ENCODE measurements around a stretch of chr6.

DNA sequence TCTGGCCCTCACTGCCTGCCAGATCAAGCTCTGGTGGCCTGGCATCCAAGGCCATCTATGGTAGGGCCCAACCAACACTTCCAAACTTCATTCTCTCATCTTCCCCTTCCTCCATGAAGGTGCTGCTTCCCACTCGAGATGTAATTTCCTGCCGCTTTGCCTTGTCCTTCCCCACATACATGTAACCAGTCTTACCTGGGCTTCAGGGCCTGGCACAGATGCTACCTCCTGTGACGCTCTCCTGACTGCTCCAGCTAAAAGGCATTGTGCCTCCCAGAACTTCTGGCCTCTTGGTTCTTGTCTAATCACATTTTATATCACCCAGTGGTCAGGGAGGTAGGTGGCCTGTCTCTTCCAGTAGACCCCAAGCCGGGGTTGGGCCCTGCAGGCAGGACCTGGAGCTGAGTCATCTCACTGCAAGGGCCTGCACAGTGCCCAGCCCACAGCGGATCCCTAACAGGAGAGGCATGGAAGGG, 6.5 kb downstream of the LEMD2 start:
- PRO-cap, 2 experiments: no peak in any of the 2 experiments

GRCh38 chr6:33999936-34000253, 146.0 kb downstream of the GRM4 start:
- PRO-cap, 2 experiments: peak in 2 of 2 experiments; most common minus-strand start chr6:34000036 (in 2)

DNA sequence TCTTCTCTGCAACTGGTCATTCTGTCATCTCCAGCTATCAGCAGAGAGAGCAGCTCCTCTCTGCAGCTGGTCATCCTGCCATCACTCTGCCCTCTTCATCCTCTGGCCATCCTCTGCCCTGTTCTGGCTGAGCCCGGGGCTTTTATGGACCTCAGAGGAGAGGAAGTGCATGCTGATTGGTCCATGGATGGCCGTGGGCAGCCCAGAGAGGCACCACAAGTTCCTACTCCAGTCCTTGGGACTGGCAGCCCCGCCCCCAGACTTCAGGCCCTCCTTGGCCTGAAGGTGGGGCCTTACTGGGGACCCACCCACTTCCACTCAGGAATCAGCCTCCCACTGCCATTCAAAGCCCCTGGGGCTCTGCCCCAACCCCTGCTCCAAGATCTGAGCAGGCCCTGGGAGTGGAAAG, 34.3 kb upstream of the HMGA1 start:
- PRO-cap, 2 experiments: peak in 1 of 2 experiments; most common minus-strand start position 117 of the sequence (in 1)

DNA sequence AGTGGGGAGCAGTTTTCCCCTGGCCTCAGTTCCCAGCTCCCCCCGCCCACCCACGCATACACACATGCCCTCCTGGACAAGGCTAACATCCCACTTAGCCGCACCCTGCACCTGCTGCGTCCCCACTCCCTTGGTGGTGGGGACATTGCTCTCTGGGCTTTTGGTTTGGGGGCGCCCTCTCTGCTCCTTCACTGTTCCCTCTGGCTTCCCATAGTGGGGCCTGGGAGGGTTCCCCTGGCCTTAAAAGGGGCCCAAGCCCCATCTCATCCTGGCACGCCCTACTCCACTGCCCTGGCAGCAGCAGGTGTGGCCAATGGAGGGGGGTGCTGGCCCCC, 3.8 kb downstream of the SMIM29 start:
- PRO-cap, 2 experiments: no peak in any of the 2 experiments

DNA sequence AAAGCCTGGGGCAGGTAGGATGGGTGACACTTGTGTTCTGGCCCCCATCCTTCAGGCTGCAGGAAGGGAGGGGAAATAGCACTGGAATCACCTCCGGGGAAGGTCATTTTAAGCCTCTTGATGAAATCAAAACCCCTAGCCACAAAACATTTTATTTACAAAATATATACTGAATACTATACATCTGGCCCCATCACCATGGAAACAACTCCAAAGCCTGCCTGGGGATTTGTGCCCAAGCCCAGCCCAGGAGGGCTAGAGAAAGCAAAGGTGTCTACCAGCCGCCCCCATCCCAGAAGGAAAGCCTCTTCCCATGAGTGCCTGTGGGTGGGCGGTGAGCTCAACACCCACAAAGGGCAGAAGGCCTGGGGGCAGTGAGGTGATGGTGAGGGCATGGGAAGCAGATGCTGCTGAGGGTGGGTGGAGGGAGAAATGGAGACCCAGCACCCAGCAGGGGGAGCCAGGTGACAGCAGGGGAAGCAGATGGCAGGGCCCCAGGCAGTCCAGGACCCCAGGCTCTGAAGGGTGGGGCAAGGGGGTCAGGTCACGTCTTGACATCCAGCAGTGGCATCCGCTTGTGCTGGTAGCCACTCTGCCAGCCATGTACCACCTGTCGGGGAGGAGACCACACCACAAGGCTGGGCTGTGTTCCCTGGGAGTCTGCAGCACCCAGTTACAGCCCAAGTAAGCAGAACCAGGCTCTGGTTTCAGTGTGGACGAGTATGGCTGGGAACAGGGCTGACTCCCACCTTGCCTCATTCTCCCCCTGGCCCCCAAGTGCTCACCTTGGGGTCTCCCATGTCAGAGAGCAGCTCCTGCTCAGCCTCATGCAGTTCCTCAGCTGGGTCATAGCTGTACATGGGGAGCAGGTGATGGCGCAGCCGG, 2.3 kb downstream of the SMIM29 start:
- PRO-cap, 2 experiments: no peak in any of the 2 experiments

- PRO-cap, 2 experiments: no peak in any of the 2 experiments
These were observed 24.6 kb upstream of the SMIM29 start for GRCh38 chr6:34273263-34273859.

DNA sequence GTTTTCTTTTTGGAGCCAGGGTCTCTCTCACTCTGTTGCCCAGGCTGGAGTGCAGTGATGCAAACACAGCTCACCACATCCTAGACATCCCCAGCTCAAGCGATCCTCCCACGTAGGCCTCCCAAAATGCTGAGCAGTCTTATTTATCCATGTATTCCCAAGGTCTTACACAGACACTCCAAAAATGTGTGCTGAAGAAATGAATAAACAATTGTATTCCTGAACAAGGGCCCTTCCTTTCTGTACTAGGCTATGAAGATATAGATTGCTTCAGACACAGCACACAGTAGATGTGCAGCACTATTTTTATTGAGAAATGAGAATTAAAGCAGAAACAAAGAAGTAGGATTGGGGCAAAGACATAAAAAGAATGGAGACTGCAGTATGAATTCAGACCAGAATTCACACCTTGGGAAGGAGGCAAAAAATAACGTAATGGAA, 9.1 kb downstream of the NUDT3 start:
- PRO-cap, 2 experiments: no peak in any of the 2 experiments

GRCh38 chr6:34391471-34392519, 674 bp downstream of the NUDT3 start:
- PRO-cap, 2 experiments: no peak in any of the 2 experiments

DNA sequence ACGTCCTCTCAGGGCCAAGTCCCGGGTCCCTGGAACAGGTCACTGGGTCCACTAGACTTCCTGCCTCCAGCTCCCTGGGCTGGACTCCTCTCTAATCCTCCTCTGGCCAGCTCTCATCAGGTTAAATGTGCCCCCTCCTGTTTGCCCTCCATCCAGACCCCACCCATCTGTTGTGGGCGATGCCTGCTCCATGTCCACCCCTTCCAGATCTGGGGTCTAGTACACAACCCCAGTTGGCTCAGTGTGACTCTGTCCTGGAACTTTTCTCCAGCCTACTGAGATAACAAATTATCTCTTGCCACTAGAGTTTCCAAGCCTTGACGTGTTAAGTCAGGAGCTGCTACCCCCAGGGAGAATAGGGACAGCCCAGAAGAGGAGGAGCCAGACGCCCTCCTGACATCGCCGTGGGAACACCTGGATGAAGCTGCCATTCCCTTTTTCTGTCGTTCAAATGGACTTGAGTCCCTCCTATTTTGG, 3.7 kb upstream of the SPDEF start:
- PRO-cap, 2 experiments: no peak in any of the 2 experiments

DNA sequence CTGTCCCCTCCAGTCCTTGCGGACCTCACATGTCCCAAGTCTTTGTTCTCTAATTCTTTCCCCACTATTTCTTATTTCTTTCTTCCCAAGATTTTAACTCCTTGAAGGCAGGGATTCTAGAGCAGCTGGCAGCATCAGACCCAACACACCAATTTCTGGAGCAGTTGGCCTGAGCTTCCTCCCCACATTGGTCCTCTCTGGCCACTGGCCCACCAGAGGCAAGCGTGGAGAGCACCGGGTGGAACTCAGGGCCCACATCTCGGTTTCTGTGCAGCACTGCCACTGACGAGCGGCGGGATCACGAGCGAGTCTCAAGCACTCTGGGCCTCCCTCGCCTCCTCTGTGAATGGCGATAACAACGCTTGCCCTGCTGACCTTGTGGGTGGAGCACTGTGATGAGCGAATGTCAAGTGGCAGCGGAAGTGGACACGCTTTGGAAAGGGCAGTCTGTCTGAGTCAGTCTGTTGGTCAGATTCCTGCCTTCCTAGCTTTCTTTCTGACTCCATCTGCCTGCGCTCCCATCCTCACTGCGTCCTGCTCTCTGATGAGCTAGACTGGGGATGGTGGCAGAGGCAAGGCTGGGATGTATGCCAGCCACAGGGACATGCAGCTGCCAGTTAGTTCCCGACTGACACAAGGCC, 4.3 kb upstream of the SPDEF start:
- PRO-cap, 2 experiments: no peak in any of the 2 experiments

DNA sequence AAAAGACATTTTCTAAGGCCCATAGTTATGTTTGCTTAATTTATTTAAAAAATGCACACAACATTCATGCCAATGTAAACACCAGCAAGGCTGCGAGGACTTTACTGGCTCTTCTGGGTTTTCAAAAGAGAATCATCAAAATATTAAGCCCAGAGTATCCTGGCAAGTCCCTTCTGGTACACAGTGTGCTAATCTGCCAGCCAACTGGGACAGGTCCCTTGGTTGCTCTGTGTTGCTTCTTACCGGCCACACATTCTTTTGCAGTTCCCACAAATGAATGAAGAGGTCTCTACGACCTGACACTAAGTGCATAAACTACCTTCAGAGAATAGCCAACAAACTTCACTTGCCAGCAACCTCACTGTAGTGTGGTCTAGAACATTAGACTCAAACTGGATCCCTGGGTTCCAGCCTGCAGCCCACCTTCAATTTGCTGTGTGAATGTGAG, 42.6 kb upstream of the SPDEF start:
- PRO-cap, 2 experiments: no peak in any of the 2 experiments

GRCh38 chr6:34667593-34668061, 28.9 kb downstream of the ILRUN start:
- PRO-cap, 2 experiments: no peak in any of the 2 experiments

GRCh38 chr6:34697464-34697719, 825 bp upstream of the ILRUN start:
- PRO-cap, 2 experiments: peak in 2 of 2 experiments; most common minus-strand start chr6:34697555 (in 2)

- PRO-cap, 2 experiments: no peak in any of the 2 experiments
These were observed 12.7 kb upstream of the ILRUN start for GRCh38 chr6:34709191-34709838.

DNA sequence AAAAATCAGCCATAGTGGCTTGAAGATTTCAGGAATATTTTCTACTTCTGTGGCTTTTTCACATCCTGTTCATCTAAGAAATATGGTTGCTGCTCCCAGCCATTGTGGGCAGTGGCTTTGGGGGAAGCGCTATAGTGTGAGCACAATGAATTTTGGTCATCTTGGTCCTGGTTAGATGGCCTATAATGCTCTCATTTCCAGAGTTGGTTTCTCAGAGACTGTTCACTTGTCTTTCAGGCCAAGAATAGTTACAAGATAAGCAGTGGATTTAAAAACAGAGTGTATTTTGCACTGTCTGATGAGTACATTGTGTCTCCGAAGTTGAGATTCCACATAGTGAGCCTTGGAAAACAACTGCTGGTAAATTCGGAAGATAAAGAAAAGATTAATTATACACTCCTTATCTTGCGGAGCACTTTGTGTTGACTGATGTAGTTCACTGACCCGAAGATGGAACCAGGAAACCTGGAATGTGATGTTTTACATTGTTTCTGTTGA, 50.8 kb downstream of the ANKS1A start:
- PRO-cap, 2 experiments: no peak in any of the 2 experiments

DNA sequence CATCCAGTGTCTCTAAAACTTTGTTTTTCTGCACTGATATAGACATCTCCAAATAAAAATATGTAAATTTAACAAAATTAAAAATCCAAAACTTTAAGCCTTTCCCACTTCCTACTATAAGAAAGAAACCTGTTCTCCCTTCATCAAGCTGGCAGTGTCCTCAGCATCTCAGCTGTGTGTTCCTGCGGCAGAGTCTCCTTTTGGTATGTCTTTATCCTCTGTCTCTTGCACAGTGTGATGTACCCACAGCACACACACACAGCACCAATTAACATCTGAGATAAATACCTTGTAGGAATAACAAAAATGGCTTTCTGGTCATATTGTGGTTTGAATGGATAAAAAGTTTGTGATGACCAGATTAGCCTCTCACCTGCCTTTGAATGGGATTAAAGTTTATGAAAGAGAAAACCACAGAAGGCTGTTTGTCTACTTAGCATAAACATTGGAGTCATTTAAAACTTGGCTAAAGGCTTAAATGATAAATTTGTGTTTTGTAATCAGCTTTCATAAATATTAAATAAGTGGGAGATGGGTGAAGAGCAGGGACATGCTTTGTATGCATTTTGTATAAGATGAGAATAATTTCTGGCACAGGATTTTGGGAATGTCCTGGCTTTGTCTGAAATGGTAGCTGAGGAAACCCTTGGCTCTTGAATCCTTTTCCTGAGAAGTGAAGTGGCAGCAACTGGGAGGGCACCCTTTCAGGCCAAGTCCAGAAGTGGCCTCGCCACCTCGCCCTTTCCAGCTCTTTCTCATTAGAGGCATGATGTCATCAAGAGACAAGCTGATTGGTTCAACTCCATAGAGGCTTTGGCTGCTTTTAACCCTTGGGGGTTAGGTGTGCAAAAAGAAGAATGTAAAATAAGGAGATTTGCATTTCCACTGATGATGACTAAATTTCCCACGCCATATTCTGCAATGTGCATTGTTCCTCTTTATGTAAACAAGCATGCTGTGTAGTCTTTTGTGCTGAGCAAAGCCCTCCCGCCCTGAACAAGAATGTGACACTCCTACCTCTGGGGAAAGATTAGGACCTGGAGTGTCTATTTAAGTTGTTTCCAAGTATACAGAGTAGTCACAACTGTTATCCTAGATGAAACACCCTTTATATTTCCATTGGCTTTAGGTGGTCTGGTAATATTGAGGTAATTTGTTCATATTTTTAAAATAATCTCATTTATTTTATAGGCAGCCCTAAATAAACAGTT, 116.7 kb downstream of the TCP11 start:
- PRO-cap, 2 experiments: no peak in any of the 2 experiments

DNA sequence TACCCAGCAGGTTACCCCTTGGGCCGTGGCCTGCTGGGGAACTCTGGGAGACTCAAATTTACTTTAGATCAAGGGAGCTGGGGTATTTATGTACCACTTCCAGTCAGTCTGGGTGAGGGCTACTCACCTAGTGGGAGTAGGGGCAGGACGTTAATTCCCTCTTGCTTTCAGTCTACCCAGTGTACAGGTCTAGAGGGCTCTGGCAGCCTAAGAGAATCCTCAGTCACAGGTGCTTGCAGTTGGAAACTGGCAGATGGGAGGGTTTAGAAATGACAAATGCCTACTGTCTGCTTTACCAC, 103.7 kb downstream of the TCP11 start:
- PRO-cap, 2 experiments: no peak in any of the 2 experiments

DNA sequence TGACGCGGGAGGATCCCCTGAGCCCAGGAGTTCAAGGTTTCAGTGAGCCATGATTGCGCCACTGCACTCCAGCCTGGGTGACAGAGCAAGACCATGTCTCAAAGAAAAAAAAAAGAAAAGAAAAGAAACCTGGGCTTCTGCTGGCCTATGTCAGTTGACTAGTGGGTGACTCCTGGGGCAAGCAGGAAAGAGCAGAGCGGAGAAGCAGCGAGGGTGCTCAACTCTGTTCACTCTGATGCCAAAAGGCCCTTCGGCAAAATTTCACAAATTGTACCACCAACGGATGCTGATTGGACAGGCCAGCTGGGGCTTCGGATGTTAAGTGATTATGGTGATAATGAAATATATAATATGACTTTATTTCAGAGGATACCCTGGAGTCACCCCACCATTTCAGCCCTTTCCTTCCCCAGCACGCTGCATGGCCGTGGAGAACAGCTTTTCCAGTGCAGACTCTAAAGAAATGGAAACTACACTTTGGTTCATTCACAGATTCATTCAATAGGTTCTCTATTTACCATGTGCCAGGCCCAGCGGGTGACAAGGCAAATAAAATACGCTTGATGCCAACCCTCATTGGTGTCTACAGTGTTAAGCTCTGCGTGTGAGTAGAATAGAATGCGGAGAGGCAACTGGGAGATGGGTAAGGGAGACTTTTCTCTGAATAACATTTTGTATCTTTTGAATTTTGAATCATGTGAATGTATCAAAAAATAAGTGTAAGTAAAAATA, 89.9 kb downstream of the TCP11 start:
- PRO-cap, 2 experiments: no peak in any of the 2 experiments

GRCh38 chr6:35185060-35185633, 28.6 kb upstream of the SCUBE3 start:
- PRO-cap, 2 experiments: no peak in any of the 2 experiments

- PRO-cap, 2 experiments: no peak in any of the 2 experiments
These were observed 3.4 kb downstream of the SCUBE3 start for GRCh38 chr6:35217092-35217602.